Thyroid gland (tissue), 7 donors: ENCODE measurements around a stretch of chr19.

- PRO-cap, 2 experiments = no peak in any of the 2 experiments
- RAMPAGE, long total RNA, 5 experiments = no peak in any of the 5 experiments
Measured at GRCh38 chr19:53007196-53007846, 6.4 kb upstream of the ERVV-1 start.

- PRO-cap, 2 experiments = peak in 1 of 2 experiments; most common plus-strand start chr19:53077222 (in 1)
- RAMPAGE, long total RNA, 5 experiments = no peak in any of the 5 experiments
Measured at GRCh38 chr19:53076873-53077408, 26.3 kb downstream of the ZNF160 start.

DNA sequence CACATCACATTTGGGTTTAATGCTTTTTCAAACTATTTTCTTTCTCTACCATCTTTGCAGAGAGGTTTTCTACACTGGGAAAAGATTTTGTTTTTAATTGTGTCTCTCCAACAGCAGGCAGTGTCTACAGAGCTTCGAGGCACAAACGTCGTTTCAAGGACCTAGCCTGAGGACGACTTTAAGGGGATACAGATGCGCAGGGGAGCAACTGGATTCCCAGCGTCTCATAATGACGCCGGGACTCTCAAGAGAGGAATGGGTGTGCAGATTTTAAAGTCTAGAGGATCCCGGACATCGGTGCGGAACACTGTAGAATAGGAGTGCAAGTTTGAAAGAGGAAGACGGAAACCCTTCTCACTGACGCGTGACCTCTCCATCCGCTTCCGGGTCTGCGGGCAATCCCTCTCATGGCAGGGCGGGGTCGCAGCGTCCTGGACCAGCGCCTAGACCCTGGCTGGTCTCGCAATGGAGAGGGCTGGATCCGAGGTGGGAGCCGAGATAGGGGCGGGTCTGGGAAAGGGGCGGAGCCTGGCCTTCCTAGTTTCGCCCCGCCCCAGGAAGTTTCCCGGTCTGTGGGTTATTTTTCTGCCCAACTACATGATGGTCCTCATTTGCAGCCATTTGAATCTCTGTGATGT, 4.7 kb upstream of the ZNF845 start:
- PRO-cap, 2 experiments = no peak in any of the 2 experiments
- RAMPAGE, long total RNA, 5 experiments = no peak in any of the 5 experiments

DNA sequence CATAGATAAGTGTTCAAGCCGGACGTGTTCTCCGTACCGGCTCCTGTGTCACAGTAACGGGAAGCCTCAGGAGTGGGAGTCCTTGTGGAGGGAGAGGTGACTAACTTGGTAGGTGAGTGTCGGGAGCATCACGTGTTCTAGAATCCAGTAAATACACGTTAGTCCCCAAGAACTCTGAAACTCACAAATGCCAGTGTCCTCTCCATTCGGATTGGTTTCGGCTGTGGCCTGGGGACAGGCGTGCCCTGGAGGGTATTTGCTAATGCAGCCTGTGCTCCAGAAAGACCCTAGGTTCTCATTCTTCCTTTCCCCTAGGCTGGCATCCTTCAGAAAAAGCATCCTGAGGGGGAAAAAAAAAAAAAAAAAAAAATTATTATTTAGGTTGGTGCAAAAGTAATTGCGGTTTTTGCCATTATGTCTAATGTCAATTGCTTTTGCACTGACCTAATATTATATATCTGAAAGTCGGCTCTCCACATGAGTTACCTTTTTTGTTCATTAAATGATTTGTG, 7.9 kb downstream of the ZNF331 start:
- PRO-cap, 2 experiments = peak in 1 of 2 experiments; most common plus-strand start position 177 of the sequence (in 1); most common minus-strand start position 55 of the sequence (in 1)
- RAMPAGE, long total RNA, 5 experiments = no peak in any of the 5 experiments

GRCh38 chr19:53573869-53574225, 35.9 kb downstream of the ZNF331 start:
- PRO-cap, 2 experiments = no peak in any of the 2 experiments
- RAMPAGE, long total RNA, 5 experiments = no peak in any of the 5 experiments

DNA sequence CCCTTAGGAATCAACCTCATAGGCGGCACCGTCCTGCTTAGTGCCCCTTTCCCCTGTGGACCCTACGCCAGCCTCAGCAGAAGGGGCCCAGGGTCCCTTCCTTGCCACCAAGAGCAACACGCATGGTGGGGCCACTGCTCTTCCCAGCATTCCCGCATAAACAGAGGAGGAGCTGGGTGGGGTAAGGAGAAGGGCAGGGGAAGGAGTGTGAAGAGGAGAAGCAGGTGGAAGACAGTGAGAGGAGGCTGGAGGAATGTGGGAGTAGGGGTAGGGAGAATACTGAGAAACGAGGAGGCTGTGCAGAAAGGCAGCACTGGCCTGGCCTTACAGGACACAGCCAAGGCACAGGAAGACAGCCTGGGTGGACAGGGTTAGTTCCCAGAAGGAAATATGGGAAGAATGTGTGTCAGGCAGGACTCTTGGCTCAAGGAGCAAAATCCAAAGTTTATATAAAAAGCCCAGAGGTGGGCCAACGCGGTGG, 44.0 kb downstream of the ZNF331 start:
- PRO-cap, 2 experiments = no peak in any of the 2 experiments
- RAMPAGE, long total RNA, 5 experiments = no peak in any of the 5 experiments

DNA sequence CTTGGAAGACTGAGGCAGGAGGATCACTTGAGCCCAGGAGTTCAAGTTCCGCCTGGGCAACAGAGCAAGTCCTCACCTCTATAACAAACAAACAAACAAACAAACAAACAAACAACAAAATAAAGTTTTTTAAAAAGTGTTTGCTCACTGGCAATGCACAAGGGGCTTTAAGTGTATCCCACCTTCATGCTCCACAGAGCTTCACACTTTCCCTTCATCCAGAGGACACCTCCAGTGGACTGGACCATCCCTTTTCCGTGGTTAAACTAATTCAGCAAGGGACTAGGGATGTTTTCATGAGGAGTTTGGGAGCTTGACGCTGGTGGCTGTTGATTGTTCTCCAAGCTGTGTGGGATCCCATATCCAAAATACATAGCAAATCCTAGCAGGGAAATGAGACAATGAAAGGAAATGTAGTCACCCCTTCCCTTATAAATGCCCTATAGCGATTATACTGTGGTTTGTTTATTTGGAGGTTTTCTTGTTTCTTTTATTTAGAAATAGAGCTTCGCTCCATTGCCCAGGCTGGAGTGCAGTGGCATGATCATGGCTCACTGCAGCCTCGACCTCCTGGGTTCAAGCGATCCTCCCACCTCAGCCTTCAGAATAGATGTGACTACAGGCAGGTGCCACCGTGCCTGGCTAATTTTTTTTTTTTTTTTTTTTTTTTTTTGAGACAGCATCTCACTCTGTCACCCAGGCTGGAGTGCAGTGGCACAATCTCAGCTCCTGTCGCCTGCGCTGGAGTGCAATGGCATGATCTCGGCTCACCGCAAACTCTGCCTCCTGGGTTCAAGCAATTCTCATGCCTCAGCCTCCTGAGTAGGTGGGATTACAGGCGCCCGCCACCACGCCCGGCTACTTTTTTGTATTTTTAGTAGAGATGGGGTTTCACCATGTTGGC, 31.5 kb upstream of the DPRX start:
- PRO-cap, 2 experiments = no peak in any of the 2 experiments
- RAMPAGE, long total RNA, 5 experiments = no peak in any of the 5 experiments

DNA sequence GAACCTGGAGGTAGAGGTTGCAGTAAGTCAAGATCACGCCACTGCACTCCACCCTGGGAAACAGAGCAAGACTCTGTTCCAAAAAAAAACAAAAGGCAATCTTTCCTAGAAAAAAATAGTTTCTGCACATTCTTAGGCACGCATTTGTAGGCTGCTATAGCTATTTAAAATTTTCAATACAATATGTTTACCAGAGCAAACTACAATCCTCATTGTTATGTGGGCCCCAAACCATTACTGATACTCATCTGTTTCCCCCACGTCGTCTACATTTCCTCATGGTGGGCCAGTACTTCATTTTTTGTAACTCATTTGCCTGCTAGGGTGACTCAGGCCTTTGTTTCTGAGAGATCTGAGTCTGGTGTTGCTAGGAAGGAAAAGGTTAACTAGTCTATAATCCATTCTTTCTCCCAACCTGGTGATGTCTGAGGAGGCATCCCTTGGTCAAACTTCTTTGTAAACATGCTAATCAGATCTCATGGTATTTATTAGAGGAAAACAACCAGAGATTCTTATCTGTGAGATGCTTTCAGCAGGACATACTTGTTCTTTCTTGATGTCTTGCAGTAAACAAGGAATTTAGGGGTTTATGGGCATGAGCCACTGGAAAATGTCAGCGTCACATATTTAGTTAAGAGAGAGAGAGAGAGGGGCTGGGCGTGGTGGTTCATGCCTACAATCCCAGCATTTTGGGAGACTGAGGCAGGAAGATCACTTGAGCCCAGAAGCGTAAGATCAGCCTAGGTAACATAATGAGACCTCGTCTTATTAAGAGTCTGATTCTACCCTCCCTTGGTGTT, 9.9 kb upstream of the DPRX start:
- PRO-cap, 2 experiments = no peak in any of the 2 experiments
- RAMPAGE, long total RNA, 5 experiments = no peak in any of the 5 experiments

GRCh38 chr19:53866045-53866822, 1.4 kb upstream of the MYADM start:
- PRO-cap, 2 experiments = peak in 2 of 2 experiments; most common plus-strand start chr19:53866410 (in 2); most common minus-strand start chr19:53866236 (in 1)
- RAMPAGE, long total RNA, 5 experiments = no peak in any of the 5 experiments

GRCh38 chr19:53868248-53868436, 459 bp downstream of the MYADM start:
- PRO-cap, 2 experiments = peak in 1 of 2 experiments; most common plus-strand start chr19:53868361 (in 1)
- RAMPAGE, long total RNA, 5 experiments = no peak in any of the 5 experiments

DNA sequence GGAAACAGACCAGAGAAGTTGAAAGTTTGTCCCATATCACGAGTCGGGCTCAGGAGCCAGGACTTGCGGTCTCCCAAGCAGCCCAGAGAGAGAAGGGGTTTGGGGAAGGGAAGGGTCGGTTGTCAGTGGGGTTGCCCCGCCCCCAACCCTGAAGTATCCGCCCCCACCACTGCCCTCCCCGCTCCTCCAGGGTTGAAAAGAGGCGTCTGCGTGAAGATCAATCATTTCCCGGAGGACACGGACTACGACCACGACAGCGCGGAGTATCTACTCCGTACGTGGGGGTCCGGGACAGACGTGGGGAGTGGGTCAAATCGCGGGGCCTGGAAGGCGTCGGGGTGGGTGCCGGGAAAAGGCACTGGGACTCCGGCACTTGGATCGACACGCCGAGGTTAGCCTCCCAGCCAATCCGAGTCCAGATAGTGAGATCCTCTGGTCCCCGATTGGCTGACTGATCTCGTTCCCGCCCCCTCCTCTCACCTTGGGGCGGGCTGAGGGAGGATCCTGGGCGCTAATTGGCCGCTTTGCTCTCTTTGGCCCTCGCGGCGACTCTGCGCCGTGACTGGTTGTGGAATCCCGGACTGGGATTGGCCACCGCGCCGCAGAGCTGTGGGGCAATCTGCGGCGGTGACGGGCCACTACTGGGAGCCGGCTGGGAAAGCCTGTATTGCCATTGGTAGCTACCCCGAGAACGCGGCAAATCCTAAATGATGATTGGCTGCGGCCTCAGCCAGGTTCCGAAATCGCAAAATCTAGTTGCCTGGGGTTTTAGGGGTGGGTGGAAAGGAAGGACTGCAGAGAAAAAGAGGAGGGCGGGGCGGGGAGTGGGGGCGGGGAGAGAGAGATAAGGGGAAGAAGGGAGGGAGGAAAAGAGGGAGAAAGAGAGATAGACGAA, 13.2 kb upstream of the CACNG6 start:
- PRO-cap, 2 experiments = no peak in any of the 2 experiments
- RAMPAGE, long total RNA, 5 experiments = no peak in any of the 5 experiments

GRCh38 chr19:53985196-53986184, 5.9 kb upstream of the CACNG6 start:
- PRO-cap, 2 experiments = no peak in any of the 2 experiments
- RAMPAGE, long total RNA, 5 experiments = no peak in any of the 5 experiments

DNA sequence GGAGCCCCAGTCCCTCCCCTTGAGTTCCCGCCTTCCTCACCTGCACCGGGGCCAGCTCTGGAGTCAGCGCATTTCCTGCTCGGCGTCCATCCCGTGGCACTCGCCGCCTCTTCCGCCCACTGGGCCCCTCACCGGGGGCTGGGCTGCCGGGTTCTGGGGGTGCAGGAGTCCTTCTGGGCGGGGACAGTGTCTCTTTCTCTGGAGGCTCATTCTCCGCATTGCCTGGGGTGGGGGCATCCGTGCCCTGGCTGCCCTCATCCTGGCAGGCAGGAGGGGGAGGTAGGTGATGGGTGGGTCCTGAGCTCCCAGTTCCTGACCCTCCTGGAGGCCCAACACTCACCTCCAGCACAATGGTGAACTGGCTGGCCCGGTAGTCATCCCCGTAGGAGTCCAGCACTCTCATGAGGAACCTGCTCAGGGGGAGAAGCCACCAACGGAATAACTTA, 5.4 kb downstream of the NDUFA3 start:
- PRO-cap, 2 experiments = no peak in any of the 2 experiments
- RAMPAGE, long total RNA, 5 experiments = no peak in any of the 5 experiments

DNA sequence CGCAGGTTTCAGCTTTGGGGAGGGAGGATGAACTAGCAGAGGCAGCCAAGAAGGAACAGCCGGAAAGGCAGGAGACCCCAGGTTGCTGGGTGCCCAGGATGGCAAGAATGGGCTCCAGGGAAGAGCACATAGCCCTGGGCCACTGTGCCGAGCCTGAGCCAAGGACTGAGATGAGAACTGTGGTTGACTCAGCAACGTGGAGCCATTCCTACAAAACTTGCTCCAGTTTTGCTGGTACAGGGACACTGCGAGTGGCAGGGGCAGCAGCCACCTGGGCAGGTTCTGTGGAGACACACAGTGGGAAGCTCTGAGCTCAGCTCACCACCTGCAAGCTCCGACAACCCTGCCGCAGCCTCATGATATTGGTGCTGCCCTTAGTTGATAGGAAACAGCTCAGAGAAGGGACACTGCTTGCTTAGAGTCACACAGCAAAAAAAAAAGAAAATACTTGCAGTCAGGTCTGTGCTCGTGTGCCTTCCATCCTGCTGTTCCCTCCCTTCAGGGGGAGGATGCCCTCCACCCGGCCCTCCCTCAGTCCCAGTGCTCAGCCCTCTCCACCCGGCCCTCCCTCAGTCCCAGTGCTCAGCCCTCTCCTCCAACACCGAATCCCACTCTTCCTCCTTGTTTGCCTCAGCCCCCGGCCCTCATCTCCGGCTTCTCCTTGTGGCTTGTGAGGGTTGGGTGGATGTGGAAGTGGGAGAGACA, 6.0 kb downstream of the TFPT start:
- PRO-cap, 2 experiments = no peak in any of the 2 experiments
- RAMPAGE, long total RNA, 5 experiments = no peak in any of the 5 experiments

- PRO-cap, 2 experiments = no peak in any of the 2 experiments
- RAMPAGE, long total RNA, 5 experiments = no peak in any of the 5 experiments
Measured at GRCh38 chr19:54138773-54139227, 1.2 kb downstream of the CNOT3 start.

GRCh38 chr19:54139706-54140080, 2.1 kb downstream of the CNOT3 start:
- PRO-cap, 2 experiments = no peak in any of the 2 experiments
- RAMPAGE, long total RNA, 5 experiments = no peak in any of the 5 experiments

GRCh38 chr19:54142595-54143365, 5.2 kb downstream of the CNOT3 start:
- PRO-cap, 2 experiments = no peak in any of the 2 experiments
- RAMPAGE, long total RNA, 5 experiments = no peak in any of the 5 experiments

DNA sequence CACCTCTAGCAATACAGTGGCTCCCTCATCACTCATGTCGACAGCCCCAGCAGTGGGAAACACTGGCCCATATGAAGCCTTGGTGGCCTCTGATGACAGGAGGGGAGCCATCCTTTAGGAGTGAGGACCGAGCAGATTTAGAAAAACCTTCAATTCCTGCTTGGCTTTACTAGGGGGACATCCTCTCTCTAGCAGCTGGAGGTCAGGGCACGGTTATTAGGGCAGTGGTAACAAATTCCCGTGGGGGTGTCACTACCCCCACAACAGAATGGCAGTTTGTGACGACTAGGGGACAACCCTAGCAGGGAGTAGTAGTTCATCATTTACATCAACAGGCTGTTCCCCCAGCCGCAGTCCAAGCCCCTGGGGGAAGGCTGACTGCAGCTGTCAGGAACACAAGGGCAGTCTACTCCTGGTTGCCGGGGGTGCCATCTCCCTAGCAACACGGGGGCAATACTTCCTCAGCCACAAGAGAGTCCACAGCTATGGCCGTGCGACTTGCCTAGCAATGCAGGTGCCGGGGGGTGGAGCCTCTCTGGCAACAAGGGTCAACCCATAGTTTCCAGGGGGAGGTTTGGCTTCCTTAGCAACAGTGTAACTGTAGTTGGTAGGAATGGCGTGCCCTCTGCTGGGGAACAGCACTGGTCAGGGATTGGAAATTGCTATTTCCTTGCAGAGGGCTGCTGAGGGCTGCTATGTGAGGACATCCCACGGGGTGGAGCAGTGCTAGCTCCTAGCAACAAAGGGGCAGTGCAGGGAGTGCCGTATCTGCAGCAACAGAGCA, 6.7 kb upstream of the TMC4 start:
- PRO-cap, 2 experiments = no peak in any of the 2 experiments
- RAMPAGE, long total RNA, 5 experiments = no peak in any of the 5 experiments

DNA sequence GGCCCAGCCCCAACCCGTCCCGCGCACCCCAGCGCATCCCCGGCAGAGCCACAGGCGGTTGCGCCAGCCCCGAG, 379 bp downstream of the MBOAT7 start:
- PRO-cap, 2 experiments = no peak in any of the 2 experiments
- RAMPAGE, long total RNA, 5 experiments = no peak in any of the 5 experiments

DNA sequence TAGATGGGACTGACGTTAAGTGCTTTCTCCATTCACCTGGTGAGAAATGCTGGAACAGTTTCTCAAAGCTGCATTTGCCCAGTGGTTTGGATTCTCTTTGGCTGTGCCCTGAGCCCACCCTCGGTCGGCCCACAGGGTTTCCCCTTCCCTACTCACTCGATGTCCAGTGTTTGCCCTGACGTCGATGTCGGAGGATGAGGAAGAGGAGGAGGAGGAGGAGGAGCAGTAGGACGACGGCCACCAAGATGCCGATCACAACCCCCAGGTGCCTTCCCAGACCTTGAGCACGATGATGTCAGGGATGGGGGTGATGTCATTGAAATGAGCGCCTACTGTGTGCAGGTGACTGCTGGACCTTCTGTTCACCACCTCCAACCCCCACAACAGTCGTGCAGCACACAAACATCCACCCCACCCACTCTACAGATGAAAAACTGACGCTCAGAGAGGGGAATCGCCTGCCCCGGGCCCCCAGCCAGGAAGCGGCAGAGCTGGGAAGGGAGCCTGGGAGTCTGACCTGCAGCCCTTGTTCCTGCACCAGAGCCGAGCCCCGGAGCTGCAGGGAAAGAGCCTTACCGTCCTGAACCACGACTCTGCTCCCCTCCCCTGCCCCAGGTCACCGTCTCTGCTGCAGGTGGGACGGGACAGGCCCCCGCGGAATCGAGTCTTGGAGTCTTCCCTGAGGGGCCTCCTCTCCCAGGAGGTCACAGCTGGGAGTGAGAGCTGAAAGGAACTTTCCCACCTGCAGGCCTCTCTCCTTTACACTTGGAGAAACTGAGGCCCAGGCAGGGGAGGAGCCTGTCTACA, 4.1 kb downstream of the LILRB2 start:
- PRO-cap, 2 experiments = no peak in any of the 2 experiments
- RAMPAGE, long total RNA, 5 experiments = no peak in any of the 5 experiments